Fibroblast of the aortic adventitia (primary cell): Measurements from ENCODE around the genes ASB2 and IFI27L1.

GRCh38 chr14:93974266-93975311 lies 1.8 kb downstream of the ASB2 start:
- CAGE, long polyA plus RNA: no peak

DNA sequence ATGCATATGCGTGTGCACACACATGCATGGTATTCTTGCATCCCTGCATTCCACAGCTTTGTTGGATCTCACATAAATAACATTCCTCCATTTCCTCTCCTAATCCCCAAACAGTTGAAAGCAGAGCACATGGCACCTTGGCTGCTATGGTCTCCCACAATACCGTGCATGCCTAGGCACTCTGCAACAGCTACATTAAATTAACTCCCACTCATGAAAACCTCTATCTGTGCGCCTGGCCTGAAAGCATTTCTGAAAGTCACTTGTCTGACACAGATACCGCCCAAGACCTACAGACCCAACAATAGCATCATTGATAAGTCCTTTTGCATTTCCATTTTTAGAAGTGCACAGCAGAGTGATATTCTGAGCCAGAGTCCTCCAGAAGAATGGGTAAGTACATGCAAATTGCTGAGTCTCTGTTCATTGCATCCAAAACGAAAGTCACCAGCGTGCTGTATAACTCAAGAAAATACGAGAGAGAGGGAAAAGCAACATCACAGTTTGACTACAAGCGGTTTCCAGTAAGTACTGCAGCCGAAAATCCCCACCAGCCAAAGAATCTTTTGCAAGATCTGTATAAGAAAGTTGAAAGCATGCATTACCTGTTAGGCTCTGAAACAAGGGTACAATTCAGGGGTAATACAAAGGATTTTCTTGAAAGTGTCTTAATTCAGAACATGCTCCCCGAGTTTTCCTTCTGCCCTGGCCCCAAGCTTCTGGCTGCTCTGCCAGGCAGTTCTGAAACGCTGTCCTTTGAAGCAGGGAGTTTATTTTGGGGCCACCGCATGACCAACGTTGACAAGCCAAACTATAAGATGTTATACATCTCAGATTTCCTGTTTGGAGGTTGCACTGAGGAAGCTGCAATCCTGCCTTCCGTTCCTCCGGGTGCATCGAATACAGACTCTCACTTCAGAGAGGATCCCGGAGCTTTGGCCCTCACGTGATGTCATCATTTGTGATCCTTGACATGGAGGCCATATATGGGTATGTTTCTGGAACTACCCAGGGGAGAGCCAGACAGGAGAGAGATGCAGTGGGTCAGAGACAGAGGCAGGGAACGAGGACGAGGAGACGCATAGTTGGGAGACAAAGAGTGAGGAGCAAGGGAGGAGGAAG lies at the start of gene ASB2:
ASB2 (minus strand) TSS at position 742 of the 1,122 bp plus-strand sequence.
- CAGE, long polyA plus RNA: no peak

- CAGE, long polyA plus RNA: no peak
Observed at GRCh38 chr14:94045230-94045454, 19.0 kb downstream of the OTUB2 start.

DNA sequence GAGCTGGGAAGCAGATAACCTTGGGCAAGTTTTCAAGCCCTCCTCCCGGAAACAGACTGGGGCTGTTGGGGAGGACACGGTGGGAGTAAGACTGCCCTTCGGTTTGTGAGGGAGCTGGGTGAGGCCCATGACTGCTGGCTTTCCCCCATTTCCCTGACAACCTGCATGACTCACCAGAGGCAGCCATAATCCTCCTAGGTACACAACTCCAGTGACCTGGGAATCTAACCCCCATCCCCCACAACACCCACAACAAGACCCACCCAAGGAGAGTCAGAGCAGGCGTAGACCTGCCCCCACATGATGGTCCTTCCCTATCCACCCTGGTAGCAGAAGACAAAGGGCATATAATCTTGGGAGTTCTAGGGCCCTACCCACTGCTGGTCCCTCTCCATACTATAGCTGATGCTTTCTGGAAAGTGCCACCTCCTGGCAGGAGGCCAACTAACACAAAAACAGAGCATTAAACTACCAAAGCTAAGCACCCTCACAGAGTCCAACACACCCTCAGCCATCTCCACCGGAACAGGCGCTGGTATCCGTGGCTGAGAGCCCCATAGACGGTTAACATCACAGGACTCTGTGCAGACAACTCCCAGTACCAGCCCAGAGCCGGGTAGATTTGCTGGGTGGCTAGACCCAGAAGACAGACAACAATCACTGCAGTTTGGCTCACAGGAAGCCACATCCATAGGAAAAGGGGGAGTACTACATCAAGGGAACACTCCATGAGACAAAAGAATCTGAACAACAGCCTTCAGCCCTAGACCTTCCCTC lies 14.7 kb downstream of the DDX24 start:
- CAGE, long polyA plus RNA: no peak

DNA sequence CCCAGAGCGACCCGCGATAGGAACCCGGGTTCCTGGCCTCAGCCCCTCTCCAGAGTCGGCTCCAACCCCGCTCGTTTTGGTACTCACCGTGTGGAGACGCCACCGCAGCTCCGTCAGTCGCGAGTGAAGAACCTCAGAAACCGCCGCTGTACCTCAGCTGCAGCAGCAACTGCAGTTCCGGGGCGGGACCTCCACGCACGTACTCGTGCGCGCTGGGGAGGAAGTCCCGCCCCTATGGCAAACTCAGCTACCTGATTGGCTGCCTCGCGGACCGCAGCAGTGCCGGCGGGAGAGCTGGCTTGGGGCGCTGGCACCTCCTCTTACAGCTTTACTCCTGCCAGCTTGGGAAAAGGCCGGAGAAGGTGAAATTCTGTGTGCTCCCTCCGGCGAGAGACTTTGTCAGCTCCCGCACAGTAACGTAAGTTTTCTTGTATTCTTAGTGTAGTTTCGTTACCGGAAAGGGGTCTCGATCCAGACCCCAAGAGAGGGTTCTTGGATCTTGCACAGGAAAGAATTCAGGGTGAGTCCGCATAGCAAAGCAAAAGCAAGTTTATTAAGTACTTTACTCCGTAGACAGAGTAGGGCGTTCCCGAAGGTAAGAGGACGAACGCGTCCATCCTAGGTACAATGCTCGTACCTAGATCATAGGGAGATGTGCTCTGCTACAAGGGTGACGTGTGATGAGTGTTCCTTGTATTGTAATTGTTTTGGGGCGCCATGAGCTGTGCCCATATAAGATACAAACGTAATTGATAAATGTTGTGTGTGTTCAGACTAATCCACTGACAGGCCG lies at the start of gene IFI27L1:
IFI27L1 (plus strand) TSS at position 279 of the 793 bp plus-strand sequence.
- CAGE, long polyA plus RNA: no peak

GRCh38 chr14:94109185-94109784 lies 20.1 kb downstream of the IFI27L2 start:
- CAGE, long polyA plus RNA: no peak

DNA sequence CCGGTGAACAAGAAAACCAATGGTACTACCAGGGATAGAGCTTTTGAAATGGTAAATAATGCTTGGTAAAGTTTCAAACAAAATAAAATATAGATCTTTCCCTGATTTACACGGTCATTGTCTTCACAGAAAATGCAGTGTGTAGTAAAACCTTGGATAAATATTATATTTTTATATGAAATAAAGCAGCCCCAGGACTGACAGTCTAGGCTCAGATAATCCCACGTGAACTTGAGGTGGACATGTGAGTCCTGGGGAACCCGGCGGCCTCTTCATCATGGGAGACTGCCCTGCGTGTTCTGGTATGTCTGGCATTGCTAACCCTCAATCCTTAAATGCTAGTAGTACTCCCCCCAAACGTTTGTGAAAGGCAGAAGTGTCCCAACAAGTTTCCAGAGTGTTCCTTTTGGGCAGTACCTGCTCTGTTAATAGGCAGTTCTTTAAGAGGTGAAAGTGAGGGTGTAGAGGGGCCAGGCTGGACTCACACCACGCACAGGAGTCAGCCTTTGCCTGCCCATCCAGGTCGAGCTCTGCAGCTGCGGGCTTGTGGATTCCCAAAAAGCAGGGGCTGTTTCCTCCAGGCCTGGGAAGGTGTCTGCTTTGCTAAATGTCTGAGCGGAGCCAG lies 1.1 kb upstream of the SERPINA10 start:
- CAGE, long polyA plus RNA: no peak

DNA sequence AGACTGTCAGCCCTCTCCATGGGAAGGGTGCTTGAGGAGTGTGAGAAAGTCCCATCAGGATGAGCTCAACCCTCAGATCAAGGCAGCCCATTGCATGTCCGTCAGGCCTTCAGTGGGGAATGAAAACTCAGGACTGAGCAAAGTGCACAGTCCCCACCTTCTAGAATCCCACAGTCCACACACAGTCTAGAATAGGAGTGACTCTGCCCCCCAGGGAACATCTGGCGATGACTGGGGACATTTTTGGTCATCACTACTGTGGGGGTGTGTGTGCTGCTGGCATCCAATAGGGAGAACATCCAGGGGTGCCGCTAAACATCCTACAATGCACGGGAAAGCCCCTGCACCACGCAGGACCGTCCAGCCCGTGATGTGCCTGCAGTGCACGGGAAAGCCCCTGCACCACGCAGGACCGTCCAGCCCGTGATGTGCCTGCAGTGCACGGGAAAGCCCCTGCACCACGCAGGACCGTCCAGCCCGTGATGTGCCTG lies 22.6 kb upstream of the SERPINA6 start:
- CAGE, long polyA plus RNA: no peak

GRCh38 chr14:94386600-94387012 lies 1.8 kb downstream of the SERPINA1 start:
- CAGE, long polyA plus RNA: no peak

DNA sequence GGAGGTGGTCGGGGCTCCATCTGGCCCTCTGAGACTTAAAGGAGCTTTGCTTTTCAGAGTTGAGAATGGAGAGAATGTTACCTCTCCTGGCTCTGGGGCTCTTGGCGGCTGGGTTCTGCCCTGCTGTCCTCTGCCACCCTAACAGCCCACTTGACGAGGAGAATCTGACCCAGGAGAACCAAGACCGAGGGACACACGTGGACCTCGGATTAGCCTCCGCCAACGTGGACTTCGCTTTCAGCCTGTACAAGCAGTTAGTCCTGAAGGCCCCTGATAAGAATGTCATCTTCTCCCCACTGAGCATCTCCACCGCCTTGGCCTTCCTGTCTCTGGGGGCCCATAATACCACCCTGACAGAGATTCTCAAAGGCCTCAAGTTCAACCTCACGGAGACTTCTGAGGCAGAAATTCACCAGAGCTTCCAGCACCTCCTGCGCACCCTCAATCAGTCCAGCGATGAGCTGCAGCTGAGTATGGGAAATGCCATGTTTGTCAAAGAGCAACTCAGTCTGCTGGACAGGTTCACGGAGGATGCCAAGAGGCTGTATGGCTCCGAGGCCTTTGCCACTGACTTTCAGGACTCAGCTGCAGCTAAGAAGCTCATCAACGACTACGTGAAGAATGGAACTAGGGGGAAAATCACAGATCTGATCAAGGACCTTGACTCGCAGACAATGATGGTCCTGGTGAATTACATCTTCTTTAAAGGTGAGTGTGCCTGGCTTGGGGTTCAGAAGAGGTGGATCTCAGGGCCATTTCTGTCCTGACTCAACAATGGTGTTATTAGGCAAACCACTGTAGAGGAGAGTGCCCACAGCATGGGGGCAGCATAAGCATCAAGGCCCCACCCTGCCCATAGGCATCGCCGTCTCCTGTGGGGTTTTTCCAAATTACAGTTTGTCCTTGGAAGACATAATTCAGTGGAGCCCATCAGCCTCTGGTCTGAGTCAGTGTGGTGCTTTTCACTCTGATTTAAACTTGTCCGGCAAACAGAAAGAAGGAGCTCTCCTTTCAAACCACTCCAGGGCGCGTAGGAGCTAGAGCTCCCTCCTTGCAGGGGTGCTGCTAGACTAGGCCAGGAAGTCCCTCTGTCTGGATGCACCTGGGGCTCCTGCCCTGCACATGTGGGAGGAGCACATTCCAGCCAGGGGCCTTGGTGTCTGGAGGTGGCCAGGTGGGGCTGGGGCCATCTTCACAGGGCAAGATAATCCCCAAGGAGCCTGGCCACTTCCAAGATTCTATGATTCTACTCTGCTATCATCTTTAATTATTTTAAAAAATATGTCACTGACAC lies 2.6 kb downstream of the SERPINA3 start:
- CAGE, long polyA plus RNA: no peak

DNA sequence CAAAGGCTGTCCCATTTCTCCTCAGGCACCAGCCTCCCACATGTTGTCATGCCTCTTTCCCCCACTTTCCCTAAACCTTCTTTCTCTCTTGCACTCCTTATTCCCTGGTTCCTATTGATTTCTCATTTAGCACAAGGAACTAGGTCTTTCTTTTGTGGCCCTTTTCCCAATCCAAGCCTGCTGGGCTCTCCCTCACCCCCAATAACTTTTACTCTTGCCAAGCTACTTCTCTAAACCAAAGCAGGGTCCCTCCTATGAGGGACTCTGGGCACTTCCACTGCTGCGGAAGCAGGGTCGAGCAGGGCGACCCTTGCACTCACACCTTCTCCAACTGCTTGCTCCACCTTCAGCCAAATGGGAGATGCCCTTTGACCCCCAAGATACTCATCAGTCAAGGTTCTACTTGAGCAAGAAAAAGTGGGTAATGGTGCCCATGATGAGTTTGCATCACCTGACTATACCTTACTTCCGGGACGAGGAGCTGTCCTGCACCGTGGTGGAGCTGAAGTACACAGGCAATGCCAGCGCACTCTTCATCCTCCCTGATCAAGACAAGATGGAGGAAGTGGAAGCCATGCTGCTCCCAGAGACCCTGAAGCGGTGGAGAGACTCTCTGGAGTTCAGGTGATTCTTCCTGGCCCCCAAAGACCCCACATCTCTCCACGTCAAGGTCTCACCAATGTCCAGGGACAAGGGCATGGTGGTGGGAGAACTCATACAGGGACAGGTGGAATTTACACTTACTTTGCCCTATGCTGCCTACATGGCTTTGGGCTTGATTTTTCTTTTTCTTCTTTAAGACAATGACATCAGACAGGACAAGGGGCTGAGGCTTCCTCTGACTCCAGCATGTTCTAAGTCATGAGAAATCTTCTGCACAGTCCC lies 6.9 kb downstream of the SERPINA3 start:
- CAGE, long polyA plus RNA: no peak

DNA sequence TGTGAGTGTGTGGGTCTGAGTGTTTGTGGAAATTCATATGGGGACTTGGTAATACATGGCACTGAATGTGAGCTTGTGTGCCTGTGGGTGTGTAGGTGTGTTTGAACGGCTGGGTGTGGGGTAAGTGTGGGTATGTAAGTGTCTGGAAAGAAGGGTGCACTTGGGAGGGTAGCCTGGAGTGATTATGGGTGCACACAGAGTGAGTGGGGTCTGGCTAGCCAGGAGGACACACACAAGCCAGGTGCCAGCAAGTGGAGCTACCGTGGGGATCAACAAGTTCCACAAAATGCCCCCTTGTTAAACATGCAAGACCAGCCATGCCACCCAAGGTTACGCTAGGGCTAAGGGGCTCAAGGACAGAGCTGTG lies 118.8 kb downstream of the DICER1 start:
- CAGE, long polyA plus RNA: no peak

- CAGE, long polyA plus RNA: no peak
Observed at GRCh38 chr14:95131368-95131886, 25.9 kb downstream of the DICER1 start.

- CAGE, long polyA plus RNA: no peak
Observed at GRCh38 chr14:95181269-95181854, 24.0 kb upstream of the DICER1 start.

DNA sequence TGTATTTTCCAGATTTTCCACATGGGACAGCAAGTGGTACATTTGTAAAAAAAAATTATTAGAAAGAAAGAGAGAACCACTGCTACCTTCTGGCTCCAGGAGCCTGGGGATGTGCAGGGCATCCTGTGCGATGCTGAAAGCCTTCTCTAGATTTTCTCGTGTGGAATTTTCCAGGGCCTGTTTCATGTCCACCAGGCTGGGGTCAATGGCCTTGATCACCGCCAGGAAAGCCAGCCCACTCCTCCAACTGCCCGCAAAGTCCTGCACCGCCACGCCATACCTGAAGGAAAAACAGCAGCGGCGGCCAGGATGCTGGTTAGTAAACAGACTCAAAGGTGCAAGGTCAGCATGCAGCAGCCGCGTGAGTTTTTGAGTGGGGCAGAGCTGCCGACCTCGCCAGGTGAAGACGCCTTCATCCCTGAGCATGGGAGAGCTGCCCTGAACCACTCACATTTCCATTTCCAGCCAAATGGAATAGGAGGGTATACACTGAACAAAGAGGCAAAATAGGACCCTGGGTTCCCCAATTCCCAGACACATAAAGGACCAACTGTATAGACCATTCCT lies 53.4 kb upstream of the DICER1 start:
- CAGE, long polyA plus RNA: no peak

GRCh38 chr14:95237087-95237931 lies 80.0 kb upstream of the DICER1 start:
- CAGE, long polyA plus RNA: no peak

DNA sequence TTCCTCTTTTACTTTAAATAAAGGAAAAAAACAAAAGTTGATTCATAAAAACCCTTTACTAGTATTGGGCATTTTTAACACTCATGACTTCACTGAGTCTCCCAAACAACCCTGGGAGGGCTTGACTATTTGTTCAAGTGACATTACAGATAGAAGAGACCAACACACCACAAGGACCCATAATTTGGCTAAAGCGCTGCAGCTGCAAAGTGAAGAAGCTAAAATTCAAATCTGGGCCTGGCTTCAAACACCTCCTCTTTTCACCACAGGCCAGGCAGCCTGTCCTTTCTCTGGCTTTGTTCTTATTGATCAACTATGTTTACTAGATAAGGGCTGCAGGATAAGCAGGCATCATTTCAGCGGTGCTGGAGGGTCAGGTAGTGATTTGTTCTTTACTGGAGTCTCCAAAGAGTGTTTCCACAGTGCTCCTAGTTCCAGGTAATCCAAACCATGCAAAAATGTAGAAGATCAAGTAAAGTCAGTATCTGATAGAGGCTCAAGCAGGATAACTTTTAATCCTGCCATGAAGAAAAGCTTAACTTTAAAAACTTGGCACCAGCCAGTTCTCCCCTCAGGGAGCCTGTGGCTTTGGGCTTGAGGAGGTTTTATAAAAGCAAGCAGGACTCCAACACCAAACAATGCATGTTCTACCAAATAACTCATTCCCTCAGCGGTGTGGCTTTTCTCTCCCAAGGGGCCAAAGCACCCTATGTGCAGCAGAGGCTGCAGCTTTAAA lies 16.9 kb downstream of the CLMN start:
- CAGE, long polyA plus RNA: no peak

DNA sequence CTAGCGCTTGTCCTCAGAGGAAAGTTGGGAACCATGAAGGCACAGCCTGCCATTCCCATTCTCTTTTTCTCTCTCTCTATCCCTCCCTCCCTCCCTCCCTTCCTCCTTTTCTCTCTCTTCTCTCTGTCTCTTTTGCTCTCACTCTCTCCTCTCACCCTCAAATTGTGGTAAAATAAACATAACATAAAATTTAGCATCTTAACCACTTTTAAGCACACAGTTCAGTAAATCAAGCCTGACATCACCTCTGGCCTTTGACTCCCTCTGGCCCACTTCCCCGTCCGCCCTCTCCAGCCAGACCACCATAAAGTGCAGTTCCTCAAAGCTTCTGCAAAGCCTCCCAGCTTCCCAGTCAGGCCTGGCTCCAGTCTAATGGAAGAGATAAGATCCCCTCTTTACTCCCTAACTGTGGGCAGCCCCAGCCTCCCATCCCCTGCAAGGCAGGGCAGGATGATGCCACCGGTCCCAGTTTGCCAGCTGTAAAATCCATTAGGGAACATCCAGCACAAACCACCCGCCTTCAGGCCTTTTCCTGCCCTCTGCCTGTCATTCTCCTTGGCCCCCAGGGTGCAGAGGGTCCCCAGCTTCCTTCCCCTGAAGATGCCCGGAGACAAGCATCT lies 93.5 kb upstream of the CLMN start:
- CAGE, long polyA plus RNA: no peak

DNA sequence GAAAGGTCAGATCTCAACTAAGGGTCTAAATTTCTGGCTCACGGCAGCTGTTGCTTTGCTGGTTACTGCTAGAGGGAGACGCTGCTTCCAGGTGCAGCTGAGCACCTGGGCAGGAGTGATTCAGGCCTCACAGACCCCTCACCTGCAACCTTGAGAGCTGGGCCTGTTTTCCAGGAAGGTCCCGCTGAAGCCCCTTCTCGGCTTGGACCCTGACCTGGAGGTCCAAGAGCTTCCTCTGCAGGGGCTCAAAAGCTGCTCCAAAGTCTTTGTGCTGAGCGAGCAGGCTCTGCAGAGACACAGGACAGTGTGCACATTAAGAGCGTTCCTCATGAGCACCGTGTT lies 72.1 kb downstream of the SYNE3 start:
- CAGE, long polyA plus RNA: no peak

DNA sequence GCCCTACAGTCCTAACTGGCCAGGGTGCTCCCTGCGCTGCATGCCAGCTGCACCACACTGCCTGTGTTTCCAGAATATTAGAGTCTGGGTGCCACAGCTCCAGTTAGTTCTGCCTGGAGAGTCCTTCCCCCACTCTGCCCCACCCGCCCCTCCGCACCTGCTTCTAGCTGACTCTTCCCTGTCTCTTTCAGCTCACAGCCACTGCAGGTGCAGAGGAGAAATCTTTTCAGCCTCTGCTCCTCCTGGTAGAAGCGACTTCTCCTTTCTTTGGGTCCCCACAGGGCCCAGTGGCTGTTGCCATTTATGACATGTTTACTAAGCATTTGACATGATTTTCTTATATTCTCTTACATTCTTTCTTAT lies 29.5 kb downstream of the SYNE3 start:
- CAGE, long polyA plus RNA: no peak